ENCODE measurements around a stretch of chr10.

DNA sequence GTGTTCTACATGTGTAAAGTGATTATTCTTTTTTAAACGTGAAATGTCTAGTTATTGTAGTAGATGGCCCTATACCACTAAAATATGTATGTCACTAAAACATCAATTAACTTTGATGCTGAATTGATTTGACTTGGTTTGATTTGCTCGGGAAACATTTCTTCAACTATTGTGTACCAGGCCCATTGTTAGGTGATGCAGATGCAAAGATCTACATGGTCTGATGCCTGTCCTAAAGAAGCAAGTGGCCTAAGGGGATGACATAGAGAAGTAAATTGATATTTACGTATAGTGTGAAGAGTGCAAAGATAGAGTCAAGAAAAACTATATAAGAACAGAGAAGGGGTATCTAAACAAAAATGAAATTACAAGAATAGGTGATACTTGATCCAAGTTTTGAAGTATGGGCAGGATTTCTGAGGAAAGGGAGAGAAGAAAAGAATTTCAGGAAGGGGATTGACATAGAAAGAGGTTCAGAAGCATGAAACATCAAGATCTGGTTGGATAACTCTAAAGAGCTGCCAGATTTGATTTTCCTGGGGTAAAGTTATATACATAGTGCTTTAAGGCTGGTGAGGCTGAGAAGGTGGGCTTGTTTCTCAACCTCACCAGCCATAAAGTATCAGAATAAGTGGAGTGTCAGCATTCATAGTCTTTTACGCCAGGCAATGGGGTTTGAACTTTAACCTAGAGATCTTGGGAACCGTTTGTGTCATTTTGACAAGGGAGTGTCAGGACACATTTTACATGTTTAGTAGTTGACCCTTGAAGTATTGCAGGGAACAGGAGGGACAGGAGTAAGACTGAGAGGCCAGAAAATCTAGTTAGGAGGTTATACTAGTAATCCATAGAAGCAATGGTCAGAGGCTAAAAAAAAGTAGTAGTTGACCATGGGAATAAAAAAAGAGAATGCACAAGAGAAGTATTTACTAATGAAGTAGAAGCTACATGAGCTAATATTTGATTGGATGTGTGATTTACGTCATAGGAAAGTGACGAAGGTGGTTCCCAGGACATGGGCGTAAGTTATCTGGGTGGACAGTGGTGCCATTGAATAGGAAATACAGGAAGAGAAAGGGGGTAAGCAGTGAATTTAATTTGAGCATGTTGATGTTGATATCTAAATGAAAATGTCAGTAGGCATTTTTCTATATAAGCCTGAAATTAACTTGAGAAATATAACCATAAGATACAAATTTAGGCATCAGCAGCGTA is 411.2 kb downstream of the PLXDC2 start:
- PRO-cap = no peak
- RRBS = no CpG with 5 or more reads among the region's 9 CpGs

DNA sequence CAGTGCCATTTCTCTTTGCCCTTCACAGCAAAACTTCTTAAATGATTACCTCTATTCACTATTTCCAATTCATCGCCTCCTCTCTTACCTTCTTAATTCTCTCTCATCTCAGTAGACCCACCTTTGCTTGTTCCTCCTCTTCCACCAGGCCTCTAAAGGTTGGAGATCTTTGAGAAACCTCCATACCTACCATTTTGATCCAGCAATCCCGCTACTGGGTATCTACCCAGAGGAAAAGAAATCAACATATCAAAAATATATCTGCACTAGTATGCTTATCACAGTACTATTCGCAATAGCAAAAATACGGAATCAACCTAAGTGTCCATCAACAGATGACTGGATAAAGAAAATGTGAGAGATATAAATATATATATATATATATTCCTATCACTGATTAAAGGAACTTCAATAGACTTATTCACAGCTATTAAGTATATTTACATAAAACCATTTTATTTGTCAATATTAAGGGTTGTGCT is 31.8 kb upstream of the NEBL start:
- PRO-cap = no peak
- RRBS = no CpG with 5 or more reads among the region's 4 CpGs

DNA sequence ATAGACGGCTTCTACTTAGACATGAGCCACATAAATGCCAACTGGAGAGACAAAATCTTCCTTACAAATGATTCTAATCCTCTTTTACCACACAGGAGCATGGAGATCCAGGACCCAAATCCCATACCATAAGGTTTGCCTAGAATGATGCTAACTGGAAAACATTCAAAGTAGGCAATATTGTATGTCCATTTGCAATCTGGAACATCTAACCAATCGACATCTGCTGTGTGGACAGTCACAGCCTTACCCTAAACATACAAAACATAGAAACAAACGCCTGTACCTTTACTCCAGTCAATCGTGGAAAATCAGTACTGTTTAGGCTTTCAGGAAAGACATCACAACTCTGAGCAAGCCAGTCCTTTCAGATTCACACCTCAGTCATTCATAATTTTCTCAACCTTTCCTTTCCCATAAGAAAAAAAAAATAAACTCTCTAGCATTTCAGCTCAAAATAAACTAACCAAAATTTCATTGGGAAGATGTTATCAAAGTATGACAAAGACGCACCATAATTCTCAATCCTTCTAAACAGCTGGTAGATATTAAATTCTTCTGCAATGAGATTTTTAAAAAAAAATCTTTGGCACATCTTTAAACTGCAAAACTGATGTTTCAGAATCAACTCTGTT is 33.7 kb upstream of the NEBL start:
- PRO-cap = no peak
- RRBS = no CpG with 5 or more reads among the region's 5 CpGs

GRCh38 chr10:21029991-21030544 is 133.0 kb upstream of the NEBL start:
- PRO-cap = no peak
- RRBS = 80% methylated on average over 5 of the region's 12 CpGs

GRCh38 chr10:21097722-21098144 is 200.6 kb upstream of the NEBL start:
- PRO-cap = no peak
- RRBS = no CpG with 5 or more reads among the region's 5 CpGs

DNA sequence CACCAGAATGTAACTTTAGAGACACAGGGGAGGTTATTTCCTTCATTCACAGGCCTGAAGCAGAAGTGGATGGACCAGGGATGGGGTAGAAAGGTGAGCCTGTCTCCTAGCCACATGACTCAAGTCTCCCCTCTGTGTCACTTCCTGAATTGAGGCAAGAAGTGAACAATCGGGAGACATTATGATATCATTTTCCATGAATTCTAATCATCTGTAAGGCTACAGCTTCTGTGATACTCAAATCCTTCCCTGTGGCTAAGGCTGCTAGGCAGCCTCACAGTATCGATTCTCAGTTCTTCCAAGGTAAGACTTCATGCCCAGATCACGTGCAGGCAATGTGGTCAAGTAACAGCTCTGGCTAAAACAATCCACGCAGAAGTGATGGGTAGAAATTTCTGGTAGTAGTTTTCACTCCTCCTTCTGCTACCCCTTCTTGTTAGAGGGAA is 203.9 kb upstream of the NEBL start:
- PRO-cap = no peak
- RRBS = no CpG with 5 or more reads among the region's 4 CpGs

DNA sequence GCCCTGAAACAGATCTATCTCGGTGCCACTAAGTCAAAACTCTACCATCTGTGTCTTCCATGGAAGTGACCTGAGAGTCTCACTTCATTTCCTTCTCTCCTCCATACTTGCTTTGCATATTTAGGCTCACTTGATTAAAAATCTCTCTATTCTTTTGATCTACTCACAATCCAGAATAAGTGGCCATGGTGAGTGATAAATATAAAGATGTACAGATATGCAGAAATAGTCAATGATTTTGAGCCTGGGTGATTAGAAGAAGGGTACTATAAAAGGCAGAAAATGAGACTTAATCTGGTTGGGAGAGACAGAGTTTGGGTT is 225.2 kb upstream of the NEBL start:
- PRO-cap = no peak
- RRBS = no CpG with 5 or more reads among the region's 1 CpG

DNA sequence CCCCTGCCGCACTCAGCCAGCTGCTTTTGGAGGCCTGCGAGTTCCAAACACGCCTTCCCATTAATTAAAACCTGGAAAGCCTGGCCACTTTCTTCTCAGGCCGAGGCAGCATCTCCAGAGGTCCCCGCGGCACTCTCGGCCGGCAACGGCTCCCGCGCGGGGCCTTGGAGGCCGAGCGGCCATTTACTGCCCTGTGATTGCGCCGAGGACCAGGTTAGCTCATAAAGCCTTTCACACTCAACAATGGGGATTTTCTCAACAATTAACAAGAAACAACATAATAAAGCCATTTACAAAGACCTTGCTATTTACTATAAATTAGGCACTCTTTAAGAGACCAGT is 16.5 kb downstream of the SKIDA1 start:
- PRO-cap = no peak
- RRBS = no CpG with 5 or more reads among the region's 16 CpGs

- PRO-cap = no peak
- RRBS = no CpG with 5 or more reads among the region's 3 CpGs
Observed at GRCh38 chr10:22485182-22485595, 139.9 kb downstream of the SPAG6 start.

DNA sequence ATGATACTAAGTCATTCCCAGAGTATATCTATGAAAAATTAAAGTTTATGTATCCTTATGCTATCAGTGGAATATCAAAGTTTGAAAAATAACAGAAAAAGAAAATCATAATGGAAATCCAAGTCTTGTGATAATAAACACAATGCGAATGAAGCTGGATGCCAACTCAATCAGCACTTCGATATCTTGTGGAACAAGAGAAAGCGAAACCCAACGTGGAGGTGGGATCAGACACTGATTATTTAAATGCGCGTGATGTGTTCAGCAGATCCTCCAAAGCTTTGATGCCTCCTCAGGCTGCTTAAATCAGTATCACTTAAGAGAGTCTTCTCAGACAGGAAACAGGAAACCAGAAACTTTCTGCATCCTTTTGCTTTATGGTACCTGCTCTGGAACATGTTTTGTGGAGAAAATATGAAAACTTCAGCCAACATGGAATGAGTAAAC is 102.7 kb downstream of the PIP4K2A start:
- PRO-cap = no peak
- RRBS = no CpG with 5 or more reads among the region's 6 CpGs

DNA sequence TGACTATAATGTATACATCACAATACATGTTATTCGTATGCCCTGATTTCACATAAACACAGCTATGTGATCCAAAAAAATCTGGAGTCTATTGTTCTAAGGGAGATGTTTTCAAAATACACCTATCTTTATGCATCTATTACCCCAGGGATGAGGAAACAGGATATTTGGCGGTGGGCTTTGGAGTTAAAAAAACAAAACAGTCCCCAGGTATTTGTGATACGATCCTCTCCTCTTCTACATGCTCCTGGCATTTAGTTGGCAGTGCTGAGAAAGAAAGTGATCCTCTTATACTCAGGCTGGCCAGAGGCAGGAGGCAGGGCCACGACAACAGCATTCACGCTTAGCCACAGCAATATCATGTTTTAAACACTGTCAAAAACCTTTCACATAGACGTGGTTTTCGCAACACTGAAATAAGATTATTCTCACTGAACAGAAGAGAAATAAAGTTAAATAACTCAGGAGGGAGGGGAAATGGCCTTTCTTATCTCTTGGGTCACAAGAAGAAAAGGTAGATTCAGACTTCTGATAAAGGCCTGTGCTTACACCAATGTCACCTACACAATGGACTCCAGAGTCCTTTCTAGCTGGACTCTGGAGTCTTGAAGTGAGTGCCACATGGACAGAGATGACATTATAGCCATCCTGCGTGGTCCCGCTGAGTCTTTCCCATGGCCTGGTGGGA is 88.8 kb downstream of the PIP4K2A start:
- PRO-cap = no peak
- RRBS = no CpG with 5 or more reads among the region's 9 CpGs

- PRO-cap = no peak
- RRBS = no CpG with 5 or more reads among the region's 4 CpGs
Observed at GRCh38 chr10:22629778-22630209, 84.6 kb downstream of the PIP4K2A start.

GRCh38 chr10:22649314-22649961 is 64.9 kb downstream of the PIP4K2A start:
- PRO-cap = no peak
- RRBS = no CpG with 5 or more reads among the region's 11 CpGs

GRCh38 chr10:22655552-22656144 is 58.7 kb downstream of the PIP4K2A start:
- PRO-cap = no peak
- RRBS = no CpG with 5 or more reads among the region's 9 CpGs

DNA sequence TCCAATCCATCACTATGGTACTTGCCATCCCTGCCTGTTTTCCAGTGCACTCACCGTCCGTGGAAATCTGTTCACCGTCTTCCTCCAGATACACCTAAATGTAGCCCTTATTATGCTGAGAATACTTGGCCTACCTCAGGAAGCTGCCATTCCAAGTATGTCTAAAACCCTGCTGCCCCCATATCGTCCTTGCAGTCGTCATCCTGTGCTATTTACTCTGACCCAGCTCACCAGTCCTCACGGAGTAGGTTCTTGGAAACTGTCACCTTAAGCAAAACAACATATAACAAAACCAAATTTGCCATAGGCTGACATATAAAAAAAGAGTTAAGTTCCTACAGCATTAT is 869 bp upstream of the PIP4K2A start:
- PRO-cap = no peak
- RRBS = no CpG with 5 or more reads among the region's 6 CpGs

DNA sequence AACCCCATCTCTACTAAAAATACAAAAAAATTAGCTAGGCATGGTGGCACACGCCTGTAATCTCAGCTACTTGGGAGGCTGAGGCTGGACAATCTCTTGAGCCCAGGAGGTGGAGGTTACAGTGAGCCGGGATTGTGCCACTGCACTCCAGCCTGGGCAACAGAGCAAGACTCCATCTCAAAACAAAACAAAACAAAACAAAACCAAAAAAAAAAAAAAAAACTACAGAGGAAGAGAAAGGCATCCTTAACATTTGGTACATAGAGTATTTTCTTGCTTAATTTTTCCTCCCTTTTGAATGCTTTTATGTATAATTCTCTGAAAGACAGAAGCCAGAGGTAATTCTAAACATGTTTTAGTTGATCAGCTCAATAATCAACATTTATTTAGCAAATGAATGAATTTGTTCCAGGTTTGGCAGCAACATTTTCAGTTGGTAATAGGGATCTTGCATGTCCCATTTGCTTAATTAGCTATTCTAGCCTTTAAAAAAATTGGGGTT is 27.6 kb upstream of the PIP4K2A start:
- PRO-cap = no peak
- RRBS = no CpG with 5 or more reads among the region's 2 CpGs

DNA sequence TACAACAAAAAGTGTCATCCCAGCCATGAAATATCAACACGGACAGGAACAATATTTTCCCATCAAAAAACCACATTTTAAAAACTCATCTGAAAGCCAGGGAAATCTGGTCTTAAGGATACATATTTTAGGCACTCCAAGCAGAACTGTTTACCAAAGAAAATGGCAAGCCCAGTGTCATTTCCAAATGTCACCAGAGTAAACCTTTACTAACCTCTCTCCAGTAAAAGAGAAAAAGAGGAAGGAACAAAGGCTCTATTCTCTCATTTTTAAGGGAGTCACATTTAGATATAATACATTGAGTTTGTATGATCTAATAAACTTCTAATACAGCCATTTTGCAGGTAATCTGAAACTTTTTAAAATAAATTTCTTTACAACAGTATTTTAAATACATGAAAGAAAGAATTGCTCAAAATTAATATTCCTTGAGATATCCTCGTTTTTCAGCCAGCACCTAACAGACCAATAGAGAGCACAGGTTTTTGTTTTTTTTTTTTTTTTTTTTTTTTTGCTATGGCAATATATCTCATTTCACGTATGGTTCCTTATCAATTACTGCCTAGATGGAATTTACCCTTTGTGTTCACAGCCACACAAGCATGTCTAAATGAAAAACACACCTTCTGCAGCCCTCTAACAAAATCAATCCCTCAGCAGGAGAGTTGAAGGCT is 39.9 kb upstream of the MSRB2 start:
- PRO-cap = no peak
- RRBS = no CpG with 5 or more reads among the region's 3 CpGs

- PRO-cap = no peak
- RRBS = no CpG with 5 or more reads among the region's 7 CpGs
Observed at GRCh38 chr10:23094774-23095233, 575 bp upstream of the MSRB2 start.

- PRO-cap = no peak
- RRBS = no CpG with 5 or more reads among the region's 2 CpGs
Observed at GRCh38 chr10:23362873-23363195, 18.2 kb upstream of the C10orf67 start.

GRCh38 chr10:23448584-23449143 is 9.8 kb downstream of the OTUD1 start:
- PRO-cap = no peak
- RRBS = no CpG with 5 or more reads among the region's 2 CpGs